Measurements from ENCODE around the gene TNFSF11.

DNA sequence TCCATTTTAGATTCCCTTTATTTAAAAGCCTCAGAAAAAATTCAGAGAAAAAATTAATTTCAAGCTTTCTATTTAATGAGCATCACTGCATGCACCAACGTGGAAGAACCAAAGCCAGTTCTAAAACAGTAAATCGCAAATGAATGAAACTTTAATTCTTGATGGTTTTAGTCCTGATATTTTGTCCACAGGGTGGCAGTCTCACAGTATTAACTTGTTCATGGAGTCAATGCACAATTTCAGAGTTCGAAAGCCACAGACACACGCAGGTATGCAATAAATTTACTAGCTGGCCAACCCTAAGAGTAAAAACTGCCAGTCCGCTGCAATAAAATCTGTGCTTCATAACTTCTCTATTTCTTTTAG lies 7.1 kb upstream of the WBP4 start:
- RRBS, result no CpG with 5 or more reads among the region's 5 CpGs

- RRBS, result no CpG with 5 or more reads among the region's 4 CpGs
Observed at GRCh38 chr13:41055002-41055637, 6.2 kb upstream of the WBP4 start.

DNA sequence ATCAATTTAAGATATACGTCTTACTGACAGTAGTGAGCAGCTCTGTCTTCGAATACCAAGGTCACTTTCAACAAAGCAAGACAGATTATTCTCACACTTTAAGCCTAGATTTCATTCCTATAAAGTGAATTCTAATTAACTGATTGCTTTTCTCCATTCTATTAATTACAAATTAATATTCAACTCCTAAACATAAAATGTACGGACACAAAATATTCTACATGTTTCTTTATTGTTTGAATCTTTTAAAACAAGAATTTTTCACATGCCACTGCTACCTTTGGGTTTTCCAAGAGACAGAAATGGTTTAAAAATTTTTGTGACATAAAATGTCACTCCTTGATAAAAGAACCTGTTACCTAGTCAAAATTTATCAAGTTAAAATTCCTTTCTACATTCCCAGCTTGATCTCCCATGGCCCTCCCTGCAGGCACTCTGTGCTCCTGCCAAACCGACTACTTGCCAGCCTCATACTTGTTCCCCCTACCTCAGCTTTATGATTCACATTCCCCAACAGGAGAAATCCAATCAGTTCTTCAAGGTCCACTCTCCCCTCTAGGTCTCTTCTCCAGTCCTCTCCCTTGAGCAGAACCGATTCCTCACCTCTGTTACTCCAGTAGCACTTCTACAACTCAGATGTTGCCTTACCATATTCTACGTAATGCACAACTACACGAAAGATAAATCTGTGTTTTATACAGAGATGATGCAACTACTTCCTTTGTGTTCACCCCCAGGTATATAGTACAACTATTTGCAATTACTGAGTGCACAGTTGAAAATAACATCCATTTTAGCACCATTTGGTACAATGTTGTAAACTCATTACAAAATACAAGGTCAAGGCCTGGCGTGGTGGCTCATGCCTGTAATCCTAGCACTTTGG lies 3.2 kb upstream of the WBP4 start:
- RRBS, result no CpG with 5 or more reads among the region's 8 CpGs

GRCh38 chr13:41312192-41312602 lies 1.1 kb downstream of the NAA16 start:
- RRBS, result no CpG with 5 or more reads among the region's 11 CpGs

DNA sequence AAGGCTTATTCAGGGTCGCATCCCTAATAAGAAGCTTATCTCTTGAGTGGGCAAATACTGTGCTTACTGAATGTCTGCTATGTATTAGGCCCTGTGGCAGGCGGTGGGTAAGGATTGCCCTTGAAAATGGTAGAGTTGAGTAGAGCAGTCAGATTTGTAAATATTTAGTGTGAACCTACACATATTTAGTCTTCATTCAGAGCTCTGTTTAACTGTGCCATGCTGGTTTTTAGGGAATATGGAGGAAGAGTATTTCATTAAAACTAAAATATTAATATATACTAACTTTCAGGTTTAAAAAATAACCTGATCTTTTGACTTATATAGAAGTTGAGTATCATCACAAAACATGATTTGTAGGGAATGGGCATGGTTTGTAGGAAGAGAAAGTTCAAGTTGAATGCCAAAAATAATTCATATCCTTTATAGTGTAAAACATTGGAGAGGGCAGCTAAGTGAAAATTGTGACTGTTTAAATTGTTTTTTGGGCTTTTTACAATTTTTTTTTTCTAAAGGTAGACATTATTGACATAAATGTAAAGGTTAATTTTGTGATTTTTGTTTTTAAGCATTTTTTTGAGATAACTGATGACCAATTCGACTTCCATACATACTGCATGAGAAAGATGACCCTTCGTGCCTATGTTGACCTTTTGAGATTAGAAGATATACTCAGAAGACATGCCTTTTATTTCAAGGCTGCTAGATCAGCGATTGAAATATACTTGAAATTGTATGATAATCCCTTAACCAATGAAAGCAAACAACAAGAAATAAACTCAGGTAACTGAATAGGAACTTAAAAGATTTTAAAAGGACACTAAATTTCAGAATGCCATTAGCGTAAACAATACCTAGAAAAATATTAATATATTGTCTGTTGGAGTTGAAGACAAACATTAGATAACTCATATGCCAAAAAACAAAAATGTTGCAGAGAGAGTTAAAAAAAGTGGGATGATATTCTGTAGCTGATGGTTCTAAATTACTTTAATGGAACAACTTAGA lies 56.1 kb downstream of the NAA16 start:
- RRBS, result no CpG with 5 or more reads among the region's 6 CpGs

DNA sequence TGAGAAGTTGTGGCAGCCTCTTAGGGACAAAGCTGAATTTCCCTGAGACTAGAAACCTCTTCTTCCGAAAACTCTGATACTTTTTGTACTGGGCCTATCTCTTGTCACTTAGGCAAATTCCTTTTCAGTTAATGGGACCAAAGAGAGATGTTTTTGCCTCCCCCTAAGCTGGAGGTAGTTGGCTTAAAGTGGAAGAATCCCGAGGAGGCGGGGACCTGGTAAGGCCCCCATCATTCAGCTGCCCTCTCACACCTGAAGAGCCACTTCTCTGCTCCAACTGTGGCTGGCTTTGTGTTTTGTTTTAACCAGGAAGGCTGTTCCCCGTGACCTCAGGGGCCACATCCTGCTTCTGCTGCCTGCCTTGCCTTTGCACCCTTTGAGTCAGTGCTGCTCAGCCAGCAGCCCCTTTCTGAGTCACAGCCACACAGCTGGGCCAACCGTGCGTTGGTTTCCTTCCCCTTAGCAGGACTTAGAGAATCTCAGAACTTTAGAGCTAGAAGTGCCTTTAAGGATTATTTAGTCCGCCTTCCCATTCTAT lies 7.7 kb downstream of the RGCC start:
- RRBS, result no CpG with 5 or more reads among the region's 7 CpGs

DNA sequence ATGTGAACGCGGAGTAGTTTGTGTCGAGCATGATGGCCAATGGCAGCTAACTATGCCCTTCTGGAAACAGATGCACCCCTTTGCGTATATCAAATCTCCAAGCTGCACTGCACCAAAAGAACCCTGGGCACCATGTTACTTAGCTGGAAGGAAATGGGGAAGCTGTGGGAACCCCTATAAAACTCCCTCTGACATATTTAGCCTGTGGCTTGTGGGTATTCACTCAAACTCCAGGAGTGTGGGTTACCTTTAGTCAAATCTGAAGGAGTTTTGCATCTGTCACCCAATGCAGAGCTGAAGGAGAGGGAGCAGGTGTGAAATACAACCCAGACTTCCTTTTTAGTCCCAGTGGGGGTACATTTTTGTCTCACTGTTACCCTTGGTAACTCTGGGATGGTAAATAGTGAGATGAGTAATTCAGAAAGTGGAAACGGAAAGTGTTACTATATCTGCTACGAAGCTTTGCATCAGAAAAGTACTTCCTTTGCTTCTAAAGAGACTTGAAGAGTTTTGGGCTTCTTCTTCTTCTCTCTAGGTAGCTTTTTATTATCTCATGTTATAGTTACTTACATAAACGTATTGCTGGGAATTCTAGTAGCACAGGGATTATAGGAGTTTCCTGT lies 105.7 kb downstream of the AKAP11 start:
- RRBS, result no CpG with 5 or more reads among the region's 7 CpGs

DNA sequence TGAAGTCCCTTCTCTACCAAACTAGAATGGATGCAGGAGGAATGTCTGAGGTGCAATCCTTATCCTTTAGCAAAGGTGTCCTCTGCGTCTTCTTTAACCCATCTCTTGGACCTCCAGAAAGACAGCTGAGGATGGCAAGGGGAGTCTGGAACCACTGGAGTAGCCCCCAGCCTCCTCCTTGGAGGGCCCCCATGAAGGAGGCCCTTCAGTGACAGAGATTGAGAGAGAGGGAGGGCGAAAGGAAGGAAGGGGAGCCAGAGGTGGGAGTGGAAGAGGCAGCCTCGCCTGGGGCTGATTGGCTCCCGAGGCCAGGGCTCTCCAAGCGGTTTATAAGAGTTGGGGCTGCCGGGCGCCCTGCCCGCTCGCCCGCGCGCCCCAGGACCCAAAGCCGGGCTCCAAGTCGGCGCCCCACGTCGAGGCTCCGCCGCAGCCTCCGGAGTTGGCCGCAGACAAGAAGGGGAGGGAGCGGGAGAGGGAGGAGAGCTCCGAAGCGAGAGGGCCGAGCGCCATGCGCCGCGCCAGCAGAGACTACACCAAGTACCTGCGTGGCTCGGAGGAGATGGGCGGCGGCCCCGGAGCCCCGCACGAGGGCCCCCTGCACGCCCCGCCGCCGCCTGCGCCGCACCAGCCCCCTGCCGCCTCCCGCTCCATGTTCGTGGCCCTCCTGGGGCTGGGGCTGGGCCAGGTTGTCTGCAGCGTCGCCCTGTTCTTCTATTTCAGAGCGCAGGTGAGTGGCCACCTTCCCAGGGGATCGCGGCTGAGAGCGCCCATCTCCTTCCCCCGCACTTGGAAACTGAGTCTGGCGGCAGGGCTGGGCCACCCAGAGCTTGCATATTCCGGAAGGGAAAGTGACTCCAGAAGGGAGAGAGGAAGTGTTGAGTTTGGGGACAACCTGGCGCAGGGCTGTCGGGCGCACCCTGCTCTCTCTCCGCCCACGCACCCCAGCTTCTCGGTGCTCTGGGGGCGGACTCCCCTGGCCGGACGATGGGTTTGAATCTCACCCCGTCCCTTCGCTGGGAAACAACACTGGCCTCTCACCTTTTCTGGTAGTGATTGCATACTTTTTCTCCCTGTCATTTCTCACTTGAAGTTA lies at the start of gene TNFSF11:
Gene TNFSF11 (plus strand): TSS at position 357 of the 1,093 bp plus-strand sequence.
- RRBS, result 3% methylated on average over 15 of the region's 65 CpGs

- RRBS, result no CpG with 5 or more reads among the region's 4 CpGs
Observed at GRCh38 chr13:42708185-42708741, 73.1 kb upstream of the FAM216B start.

DNA sequence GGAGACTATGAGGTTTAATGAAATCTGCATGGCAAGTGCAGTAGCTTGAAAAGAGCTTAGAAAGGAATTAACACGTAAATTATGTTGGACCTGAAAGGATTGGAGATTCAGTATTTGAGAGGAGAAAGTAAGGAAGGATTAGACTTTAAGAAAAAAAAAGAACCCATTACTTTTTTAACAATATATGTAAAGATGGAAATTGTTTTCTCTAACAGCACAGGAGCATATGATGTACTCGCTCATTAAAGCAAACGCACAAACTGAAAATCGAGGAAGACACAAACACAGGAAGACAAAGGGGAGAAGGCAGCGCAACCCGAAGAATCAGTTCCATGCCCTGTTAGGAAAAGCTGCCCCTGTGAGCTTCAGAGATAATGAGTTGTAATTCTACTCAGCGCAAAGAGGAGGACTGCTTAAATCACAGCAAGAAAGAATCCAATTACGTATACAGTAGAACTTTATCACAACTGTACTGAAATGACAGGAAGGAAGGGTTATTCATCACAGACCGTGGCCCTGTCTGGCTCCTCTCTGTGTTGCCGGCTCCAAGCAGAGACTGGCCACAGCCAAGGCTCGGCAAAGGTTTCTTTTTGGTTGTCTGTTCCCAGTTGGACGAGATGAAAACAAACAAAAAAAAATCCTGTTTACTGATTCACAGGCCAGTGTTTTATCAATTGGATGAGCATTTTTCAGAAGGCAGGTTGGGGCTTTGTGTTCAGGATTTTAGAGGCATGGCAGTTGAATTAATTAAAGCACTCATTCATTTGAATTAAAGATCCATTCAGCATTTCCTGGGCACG lies 340.7 kb downstream of the DNAJC15 start:
- RRBS, result no CpG with 5 or more reads among the region's 13 CpGs

DNA sequence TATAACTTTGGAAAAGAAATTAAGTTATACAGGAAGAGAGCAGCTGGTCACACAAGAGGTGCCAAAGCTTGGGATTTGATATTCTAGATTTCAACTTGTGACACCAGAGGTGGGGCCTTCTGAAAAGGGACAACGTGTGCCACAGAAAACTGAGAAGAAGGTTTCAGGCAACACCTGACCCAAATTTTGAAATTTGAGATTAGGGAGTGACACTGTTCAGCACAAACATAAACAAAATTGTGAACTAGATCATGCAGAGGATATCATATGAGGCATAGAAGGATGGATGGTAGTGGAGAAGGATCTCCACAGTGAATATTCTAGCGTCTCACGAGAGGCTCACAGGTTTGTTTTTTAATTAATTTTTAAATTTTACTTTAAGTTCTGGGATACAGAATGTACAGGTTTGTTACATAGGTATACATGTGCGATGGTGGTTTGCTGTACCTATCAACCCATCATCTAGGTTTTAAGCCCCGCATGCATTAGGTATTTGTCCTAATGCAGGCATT lies 379.6 kb downstream of the ENOX1 start:
- RRBS, result no CpG with 5 or more reads among the region's 5 CpGs

DNA sequence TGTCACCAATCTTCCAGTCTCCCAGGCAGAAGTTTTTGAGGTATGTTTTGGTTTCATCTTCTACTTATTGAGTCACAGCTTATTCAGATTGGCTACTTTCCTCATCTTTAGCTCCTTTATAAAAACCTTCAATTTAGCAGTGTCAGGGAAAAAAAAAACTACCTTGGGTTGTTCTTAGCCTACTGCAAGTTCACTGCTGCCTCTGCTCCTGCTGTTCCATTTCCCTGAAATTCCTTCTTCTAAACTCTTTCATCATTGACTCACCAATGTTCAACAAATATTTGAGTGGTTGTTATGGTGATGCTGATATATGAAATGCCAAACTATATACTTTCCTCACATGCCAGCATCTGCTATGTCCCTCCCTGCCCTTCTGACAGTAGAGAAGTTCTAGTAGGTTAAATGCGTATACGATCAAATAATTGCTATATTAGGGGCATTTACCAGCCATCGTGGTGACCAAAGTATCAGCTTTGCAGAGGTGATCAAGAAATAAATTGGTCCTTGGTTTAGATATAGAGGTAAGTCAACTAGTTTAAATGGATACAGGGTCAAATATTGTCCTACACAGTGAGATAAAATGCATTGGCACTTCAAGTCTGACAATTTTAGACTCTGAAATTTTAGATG lies 29.1 kb downstream of the LACC1 start:
- RRBS, result no CpG with 5 or more reads among the region's 3 CpGs

- RRBS, result no CpG with 5 or more reads among the region's 3 CpGs
Observed at GRCh38 chr13:44045141-44045496, 115.9 kb downstream of the SMIM2 start.

DNA sequence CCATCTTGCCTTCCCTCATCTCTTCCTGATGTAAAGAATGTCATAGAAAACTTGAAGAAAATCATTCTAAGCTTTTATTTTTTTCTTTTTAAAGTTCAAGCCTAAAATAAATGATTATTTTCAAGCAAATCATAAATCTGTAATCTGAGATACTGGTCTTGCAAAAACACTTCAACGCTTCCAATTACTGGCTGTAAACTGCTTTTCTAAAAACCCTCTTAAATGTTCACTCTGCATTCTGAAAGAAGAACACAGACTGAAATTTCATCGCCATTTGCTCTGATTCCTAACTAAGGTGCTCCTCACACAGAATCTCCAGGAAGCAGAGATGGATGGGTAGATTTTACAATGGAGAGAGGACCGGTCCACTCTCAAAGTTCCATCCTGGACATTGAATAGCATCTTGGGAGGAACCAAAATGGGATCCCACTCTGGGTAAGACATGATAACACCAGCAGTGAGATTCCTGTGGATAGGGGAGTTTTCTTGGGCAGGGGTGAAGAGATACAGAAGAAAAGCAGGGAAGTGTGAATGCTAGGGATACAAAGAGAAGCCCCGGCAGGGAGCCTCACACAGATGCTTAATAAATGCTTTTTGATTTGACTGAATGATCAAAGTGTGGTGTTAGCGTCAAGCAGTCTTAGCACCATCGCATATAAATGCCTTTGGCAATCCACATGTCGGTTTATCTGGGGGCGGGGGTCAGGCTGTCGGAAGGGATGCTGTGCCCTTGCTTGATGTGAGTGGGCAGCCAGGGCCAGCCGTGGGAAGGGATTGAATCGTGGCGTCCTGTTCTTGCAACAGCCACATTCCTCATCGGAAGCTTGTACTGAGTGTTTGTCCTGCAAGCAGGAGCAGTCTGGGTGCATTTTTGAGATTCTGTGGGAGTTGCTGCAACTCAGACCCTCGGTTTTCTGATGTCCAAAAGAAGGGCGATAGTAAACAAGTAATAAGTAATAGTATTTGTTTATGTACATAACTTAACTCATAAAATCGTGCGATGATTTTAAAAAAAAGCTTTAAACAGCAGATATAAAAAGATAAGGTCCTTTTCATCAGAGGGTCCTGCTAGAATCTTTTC lies 108.4 kb downstream of the SMIM2 start:
- RRBS, result no CpG with 5 or more reads among the region's 17 CpGs

GRCh38 chr13:44108206-44109125 lies 52.6 kb downstream of the SMIM2 start:
- RRBS, result no CpG with 5 or more reads among the region's 5 CpGs

DNA sequence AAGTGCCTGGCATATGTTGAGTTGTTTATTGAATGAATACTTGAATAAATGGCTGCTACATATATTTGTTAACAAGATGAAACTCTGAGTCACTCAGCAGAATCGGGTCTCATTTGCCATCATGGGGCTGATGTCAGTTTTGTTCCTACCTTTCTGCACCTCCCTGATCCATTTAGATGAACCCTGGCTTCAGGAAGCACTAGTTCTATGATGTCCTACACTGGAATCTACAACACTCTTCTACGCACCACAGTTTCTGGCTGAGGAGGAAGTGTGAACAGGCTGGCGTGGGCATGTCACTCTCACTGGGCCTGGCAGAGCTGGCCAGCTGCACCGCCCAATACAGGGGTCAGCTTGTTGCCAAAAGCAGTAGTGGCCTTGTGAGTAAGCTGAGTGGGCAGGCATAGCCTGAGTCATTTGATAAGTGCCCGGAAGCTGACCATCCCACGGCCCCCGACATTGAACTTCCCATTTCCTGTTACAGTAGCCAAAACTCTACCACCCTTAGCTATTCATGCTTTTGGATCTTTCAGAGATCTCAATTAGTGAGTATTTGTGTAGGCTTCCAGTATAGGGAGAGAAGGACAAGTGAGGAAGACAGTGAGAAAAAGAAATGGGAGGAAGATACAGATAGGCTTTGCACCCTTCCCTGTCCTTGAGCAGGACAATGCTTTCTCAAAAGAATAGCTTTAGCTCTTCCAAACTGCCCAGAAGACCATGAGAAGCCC lies 28.4 kb downstream of the SMIM2 start:
- RRBS, result no CpG with 5 or more reads among the region's 7 CpGs

DNA sequence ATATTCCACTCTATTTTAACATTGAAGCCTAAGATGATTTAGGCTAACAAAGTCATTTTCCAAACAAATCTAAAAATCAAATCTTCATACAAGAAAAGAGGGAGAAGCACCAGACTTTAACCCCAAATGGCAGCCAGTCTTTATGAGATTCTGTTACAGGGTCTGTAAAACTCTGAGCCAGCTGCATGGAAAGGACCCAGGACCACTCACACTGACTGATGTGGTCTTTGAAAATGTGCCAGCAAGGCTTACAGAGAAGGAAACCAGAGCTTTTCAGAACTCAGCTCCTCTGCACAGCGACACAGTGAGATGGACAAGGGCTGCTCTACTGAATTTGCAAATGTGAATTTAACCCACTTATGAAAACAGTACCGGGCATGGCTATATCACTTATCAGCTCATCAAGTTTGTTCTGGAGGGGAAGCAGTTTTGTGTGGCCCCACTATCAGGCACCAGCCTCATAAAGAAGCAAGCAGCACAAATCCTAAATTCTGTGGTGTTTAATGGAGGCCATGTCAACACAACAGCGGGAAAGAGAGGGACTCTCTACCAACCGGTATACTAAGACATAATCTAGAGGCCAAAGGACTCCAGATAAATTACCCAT lies 98.8 kb upstream of the SERP2 start:
- RRBS, result no CpG with 5 or more reads among the region's 4 CpGs

DNA sequence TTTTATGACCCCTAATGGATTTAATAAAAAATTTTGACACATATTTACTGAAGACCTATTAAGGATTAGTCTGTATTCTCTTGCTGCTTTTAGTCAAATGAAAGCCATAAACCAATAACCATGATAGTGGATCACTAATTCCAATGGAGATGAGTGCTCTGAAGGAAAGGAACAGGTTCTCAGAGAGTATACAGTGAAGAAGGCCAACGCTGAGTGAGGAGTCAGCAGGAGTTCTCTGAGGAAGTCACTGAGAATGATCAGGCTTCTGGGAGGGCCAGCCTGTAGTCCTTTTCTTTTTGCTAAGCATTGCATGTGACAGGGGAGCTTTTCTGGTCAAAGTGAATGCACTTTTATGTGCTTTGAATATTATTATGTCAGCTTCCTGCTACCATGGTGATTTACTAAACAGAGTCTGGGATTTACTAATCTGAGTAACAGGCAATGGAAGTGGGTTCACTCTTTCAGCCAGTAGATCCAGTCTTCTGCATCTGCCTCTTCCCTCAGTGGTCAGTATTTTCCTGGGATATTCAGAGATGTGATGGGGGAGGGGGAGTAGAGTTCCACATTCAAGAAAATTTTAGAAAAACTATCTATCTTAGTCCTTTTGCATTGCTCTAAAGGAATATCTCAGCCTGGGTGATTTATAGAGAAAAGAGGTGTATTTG lies 81.1 kb upstream of the SERP2 start:
- RRBS, result no CpG with 5 or more reads among the region's 1 CpG

- RRBS, result no CpG with 5 or more reads among the region's 9 CpGs
Observed at GRCh38 chr13:44350621-44351485, 22.8 kb upstream of the SERP2 start.

- RRBS, result no CpG with 5 or more reads among the region's 8 CpGs
Observed at GRCh38 chr13:44396513-44396843, 22.9 kb downstream of the SERP2 start.

Data from epithelial cell of esophagus (primary cell).